Zone of skin (tissue), 1 donor: ENCODE data around the gene GOLGA6L2.

- RRBS: no CpG with 5 or more reads among the region's 2 CpGs
Observed at GRCh38 chr15:20226246-20226577, 315.4 kb downstream of the GOLGA6L6 start.

GRCh38 chr15:21263075-21263406 lies 177.3 kb downstream of the POTEB3 start:
- RRBS: no CpG with 5 or more reads among the region's 6 CpGs

DNA sequence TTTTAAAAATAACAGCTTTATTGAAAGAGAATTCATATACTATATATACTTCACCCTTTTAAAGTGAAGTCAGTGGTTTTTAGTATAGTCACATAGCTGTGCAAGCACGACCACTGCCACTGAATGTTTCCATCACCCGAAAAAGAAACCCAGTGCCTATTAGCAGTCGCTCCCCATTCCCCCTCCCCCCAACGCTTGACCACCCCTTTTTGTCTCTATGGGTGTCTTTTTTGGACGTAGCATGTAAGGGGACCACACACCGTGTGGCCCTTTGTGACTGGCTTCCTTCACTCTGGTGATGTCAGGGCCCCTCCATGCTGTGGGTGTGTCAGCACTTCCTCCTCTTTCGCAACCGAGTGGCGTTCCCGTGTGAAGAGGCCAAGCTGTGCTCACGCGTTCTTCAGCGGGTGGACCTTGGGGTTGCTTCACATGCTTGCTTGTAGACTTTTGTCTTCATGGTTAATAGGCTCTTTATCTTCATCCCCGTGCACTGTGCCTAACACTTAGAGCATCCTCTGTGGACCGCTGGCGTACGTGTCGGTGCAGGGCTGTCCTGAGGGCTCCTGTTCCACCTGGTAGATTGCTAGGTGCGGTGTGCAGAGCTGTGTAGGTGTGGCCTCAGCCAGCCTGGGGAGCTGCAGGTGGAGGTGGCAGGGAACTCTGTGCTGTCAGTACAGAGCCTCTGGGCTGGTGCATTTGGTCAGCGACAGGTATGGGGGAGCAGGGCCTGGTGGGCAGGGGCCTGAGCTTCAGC lies 168.2 kb downstream of the OR4N4 start:
- RRBS: no CpG with 5 or more reads among the region's 20 CpGs

- RRBS: 2% methylated on average over 27 of the region's 48 CpGs
Observed at GRCh38 chr15:22786869-22787222, 402 bp downstream of the NIPA1 start.

DNA sequence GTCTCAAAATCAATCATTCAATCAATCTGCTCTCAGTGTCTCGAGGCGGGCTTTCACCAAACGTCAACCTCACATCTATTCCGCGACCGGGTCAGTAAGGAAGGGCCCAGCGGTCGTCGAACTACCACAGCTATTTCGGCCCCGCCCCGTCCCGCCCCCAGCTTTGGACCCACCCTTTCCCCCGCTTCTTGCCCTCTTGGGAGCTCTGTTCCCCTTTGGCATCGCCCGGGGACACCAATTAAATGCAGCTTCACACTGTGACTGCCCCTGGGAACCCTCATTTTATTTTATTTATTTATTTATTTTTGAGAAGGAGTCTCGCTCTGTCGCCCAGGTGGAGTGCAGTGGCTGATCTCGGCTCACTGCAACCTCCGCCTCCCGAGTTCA lies 1.0 kb upstream of the NIPA2 start:
- RRBS: no CpG with 5 or more reads among the region's 21 CpGs

- RRBS: no CpG with 5 or more reads among the region's 7 CpGs
Observed at GRCh38 chr15:22839384-22839766, 909 bp downstream of the NIPA2 start.

DNA sequence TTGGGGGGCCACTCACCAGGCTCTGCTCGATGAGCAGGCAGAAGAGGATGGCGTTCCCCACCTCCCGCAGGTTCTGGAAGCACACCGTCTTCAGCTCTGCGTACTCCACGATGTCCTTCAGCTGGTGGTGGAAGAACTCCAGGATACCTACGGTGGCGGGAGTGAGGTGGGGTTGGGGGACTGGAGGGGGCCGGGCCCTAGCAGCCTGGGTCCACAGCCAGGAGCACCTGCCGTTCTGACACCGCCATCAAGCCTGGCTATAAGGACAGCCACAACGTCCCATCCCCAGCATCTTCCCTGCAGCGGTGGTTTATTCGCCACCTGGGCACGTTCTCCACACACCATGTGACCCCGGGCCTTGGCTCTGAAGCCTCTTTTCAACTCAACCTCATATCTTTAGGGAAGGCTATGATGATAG lies 41.4 kb downstream of the NIPA2 start:
- RRBS: no CpG with 5 or more reads among the region's 16 CpGs

DNA sequence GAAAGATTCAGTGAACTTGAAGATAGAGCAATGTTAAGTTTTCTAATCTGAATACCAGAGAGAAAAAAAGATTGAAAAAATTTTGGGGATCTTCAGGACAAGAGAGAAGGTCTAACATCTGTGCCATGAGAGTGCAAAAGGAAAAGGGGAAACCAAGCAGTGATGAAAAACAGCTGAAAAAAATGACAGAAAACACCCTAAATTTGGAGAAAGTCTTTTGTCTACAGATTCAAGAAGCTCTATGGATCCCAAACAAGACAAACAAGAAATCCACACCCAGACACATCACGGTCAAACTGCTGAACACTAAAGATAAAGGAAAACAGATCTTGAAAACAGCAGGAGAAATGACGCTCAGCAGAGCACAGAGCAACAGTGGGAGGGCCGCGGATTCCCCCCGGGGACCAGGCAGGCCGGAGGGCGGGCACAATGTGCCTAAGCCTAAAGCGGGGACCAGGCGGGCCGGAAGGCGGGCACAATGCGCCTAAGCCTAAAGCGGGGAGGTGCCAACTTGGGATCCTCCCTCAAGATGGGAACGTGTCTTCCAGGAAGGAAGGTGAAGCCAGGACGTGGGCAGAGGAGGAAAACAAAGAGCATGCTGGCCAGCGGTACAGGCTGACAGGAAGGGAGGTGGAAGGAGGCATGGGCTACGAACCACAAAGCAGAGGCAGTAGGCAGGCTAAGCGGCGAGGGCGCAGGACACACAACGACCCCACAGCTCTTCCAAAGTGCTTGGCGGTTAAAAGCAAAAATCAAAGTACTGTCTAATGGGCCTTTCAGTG lies 31.1 kb downstream of the CYFIP1 start:
- RRBS: no CpG with 5 or more reads among the region's 22 CpGs

DNA sequence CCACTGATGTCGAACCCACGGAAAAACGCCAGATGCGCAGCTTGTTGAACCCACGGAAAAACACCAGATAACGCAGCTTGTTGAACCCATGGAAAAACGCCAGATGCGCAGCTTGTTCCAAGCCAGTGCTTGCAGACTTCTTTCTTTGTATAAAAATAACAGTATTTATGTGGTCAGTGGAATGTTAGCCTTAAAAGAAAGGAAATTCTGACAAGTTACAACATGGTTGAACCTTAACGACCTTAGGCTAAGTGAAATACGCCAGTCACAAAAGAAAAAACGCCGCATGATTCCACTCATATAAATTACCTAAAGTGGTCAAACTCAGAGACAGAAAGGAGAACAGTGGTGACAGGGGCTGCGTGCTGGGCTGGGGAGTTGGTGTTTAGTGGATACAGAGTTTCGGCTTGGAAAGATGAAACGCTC lies 28.3 kb downstream of the CYFIP1 start:
- RRBS: no CpG with 5 or more reads among the region's 15 CpGs

GRCh38 chr15:22955542-22955990 lies 24.6 kb downstream of the CYFIP1 start:
- RRBS: no CpG with 5 or more reads among the region's 5 CpGs

GRCh38 chr15:23303334-23303586 lies 30.7 kb downstream of the GOLGA6L26 start:
- RRBS: no CpG with 5 or more reads among the region's 27 CpGs

DNA sequence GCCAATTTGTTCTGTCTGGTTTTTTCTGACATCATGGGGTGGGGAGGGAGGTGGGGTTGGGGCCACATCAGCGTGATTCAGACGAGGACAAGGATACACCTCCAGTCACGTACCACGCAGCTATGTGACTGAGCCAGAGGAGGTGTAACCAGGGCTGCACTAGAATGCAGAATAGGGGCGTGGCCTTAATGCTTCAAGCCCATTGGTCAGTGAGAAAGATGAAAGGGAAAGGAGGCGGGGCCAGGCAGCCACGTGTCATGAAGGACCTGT lies at the start of gene GOLGA6L2:
GOLGA6L2 (minus strand) TSS at position 130 of the 270 bp plus-strand sequence.
- RRBS: no CpG with 5 or more reads among the region's 7 CpGs

DNA sequence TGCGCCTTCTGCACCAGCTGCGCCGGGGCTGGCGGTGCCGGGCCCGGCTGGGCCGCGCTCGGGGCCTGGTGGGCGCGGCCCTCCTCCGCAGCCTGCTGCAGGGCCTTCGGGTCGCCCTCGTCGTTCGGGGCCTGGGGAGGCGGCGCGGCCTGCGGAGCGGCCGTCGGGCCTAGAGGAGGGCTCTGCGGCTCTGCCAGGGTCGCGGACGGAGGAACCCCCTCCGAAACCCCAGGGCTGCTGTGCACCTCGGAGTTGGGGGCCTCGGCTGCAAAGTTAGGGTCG lies 254 bp downstream of the NDN start:
- RRBS: no CpG with 5 or more reads among the region's 32 CpGs

DNA sequence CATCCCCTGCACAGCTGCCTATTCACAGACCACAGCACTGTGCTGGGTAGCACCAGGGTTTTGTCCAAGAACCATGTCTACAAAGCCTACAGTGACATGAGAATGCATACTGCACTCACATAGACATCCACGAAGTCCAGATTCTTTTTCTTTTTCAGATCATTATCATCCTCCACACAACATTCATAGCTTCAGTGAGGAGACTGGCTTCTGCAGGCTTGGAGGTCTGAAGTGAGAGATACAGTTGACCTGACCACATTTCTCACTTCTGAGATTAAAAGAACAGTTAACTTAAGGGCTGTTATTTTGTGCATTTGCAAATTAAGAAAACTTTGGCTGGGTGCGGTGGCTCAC lies 137.5 kb upstream of the SNRPN start:
- RRBS: no CpG with 5 or more reads among the region's 2 CpGs

GRCh38 chr15:25064974-25065173 lies 110.1 kb downstream of the SNRPN start:
- RRBS: no CpG with 5 or more reads among the region's 4 CpGs

DNA sequence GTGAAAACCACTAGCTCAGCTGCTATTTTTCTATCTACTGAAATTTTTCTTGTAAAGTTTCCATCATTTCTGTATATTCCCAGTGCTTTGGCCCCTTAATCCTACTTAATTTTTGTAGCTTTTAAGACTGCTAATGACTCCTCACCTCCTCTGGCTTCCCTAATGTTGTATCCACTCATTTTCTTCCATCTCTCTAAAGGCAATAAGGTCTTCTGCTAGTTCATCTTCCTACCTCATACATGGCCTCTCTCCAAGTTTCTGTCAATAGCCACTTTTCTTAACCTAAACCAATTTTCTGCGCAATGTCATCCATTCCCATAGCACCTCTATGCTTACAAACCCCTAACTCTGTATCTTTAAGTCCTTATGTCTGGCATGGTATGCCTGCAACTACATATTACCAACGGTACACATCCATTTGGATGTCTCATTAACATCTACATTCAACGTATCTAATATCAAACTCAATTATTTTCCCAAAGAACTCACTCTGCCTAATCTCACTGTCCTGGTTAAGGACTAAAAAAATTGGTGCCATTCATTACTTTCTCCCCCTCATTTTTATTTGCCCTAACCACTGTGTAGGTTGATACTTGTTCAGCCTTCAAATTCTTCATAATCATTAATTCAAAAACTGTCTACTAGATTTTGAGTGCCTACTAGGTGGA lies 25.0 kb downstream of the UBE3A start:
- RRBS: no CpG with 5 or more reads among the region's 3 CpGs

DNA sequence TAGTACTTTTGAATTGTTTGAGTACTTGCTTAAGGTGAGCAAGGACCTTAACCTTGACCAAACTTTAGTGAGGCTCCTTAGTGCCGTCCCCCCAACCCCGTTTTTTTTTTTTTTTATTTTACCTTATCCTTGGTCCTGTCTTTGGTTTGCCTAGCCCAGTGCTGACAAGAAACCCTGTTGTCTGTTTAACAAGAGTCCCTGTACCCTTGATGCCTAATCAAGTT lies 77.1 kb upstream of the UBE3A start:
- RRBS: no CpG with 5 or more reads among the region's 2 CpGs

- RRBS: no CpG with 5 or more reads among the region's 5 CpGs
Observed at GRCh38 chr15:25860317-25860719, 2.8 kb downstream of the ATP10A start.

DNA sequence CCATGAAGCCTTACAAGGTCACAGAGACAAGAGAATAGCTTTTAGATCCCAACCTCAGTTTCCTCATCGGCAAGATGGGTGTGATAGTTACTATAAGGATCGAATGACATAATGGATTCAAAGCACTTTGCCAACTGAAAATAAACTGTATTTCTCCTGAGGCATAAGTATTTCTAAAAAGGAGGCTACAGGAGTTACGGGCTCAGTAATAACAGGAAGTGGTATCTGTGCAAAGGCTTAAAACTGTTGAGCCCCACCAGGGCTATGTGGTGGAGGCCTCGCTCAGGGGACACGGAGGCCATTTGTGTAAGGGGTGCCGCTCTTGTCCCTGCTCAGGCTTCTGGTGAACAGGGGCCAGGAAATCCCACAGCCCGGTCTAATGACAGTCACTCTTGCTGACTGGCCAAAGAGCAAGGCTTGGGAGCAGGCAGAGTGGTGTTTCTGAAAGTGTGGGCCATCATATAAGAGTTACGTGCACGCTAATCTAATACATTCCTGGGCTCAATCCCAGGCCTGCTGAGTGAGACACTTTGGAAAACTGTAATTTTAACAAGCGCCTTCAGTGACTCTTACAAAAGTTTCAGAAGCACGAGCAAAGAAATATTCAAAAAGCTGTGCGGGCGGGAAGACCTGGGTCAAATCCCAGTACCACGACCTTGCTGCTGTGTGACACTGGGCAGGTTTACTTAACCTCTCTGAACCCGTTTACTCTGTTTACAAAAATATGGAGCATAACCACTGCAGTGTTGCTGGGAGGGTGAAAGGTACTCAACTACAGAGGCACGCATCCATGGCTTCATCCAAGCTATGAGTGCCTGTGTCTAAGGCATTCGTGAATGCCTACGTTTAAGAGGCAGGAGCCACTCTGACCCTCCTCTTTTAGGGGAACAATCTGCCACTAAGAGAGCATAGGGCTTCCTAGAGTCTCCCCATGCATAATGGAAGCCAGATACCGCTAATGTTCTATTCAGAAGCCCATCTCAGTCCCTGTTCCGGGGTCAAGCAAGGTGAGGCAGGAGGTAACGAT lies 2.1 kb downstream of the ATP10A start:
- RRBS: no CpG with 5 or more reads among the region's 21 CpGs

DNA sequence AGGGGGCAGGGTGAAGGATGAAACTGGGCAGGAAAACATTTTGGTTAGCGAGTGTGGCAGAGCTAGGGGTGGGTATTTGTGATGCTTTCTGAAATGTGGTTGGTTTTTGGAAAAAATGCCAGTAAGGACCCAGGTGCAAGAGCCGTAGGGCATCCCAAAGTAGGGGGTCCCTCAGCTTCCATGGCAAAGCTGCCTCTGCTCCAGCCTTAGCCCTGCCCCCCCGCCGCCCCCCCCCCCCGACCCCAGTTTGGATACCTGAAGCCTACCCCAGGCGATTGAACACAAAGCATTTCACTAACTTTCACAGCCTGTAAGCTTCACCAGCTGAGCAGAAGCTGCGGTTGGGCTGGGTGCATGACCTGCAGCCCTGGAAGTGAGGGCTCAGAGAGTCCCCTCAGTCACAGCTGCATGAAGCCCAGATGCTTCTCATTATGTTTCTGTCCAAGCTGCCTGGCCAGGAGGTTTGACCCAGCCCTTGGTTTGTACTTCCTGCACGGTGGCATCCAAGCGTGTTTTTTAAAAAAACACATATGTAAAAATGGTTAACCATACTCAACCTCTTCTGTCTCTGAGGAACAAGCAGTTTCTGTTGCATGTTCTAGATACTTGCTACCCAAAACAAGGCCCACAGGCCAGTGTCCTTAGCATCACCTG lies 75.8 kb upstream of the ATP10A start:
- RRBS: no CpG with 5 or more reads among the region's 9 CpGs